Camera-type eye (tissue), 1 donor: ENCODE measurements around a stretch of chr1.

DNA sequence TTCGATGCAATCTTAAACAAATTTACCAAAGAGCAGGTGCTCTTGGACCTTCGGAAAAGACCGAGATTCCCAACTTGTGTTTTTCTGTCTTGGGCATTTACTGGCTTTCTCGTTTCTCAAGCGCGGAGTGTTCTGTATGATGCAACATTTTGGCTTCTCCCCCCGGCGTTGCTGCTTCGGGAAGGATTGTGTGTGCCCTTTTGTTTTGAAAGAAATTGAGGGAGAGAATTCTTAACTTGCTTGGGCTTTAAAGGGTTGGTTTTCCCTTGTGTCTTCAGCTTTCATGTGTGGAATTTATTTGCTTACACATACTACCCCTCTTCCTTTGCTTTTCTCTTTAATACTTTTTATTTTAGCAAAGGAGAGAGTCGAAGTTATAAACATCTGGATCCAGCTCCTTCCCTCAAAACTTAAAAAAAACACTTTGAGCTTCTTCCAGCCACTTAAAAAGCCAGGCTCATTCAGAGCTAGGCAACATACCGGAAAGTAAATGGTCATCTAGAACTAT is 953 bp downstream of the CLIC4 start:
- RAMPAGE, long total RNA = no peak

DNA sequence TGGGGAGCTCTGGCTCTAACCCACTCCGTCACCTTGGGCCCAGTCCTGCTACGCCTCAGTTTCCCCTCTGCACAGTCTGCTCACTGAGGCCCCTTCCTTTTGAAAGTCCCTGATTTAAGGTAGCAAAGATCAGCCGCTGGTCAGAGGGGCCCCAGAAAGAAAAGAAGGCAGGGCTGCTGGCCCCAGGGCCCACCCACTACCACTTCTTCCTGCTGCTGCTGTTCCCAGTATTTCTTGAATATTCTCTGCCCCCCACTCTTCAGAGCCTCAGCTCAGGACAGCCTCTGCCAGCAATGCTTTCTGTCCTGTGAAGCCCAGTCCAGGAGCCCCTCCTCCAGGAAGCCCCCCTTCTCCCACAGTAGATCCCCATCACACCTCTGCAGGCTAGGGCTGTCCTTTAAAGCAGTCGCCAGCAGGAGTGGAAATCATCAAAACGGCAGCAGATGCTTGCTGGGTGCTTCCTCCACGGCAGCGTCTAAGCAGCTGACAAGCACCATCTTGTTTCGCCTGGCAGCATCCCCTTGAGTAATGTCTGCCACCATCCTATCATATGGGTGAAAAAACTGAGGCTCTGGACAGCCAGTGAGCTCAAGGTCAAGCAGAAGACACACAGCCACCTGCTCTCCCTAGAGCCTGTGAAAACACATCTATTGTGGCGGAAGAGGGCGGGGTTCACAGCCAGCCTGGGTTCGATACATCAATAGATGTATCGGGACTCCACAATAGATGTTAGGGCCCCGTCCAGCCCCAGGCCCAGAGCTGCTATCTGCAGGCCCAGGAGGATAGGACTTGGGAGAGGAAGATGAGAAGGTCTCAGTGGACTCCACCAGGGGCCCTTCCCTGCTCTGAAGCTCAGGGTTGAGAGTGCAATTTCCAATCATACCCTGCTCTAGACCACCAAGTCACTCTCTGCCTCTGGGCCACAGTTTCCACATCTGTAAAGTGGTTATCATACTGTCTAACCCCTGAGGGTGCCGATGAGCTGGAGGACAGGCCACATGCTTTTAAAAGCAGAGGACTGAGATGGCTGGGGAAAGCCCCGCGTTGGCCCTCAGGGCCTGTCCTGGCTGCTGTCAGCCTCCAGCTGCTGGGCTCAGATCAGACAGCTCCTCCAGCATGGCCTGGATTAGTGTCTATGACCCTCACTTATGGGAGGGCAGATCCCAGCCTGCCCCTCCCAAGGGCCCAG is 17.5 kb downstream of the RUNX3 start:
- RAMPAGE, long total RNA = no peak

DNA sequence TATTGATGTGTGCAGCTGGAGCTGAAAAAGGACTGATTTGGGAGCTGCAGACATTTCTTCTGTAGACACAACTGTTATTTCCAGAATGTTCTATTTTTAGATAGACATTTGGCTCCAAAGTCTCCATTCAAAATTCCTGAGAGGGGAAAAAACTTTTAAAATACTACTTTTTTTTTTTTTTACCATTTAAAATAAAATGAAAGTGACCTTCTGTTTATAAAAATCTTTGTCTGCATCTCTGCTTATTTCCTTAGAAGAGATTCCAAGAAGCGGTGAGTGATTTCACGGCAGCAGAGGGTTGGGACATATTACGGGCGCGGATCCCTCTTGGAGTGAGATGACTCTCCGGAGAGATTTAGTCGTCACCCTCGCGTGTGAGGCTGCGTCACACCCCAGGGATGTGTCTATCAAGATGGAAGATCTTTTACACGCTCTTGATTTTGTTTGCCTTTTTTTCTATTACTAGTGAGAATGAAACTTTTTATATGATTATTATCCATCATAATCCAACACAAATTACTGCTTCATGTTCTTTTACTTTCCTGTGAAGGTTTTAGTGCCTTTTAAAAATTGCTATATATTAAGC is 9.9 kb downstream of the RUNX3 start:
- RAMPAGE, long total RNA = no peak

DNA sequence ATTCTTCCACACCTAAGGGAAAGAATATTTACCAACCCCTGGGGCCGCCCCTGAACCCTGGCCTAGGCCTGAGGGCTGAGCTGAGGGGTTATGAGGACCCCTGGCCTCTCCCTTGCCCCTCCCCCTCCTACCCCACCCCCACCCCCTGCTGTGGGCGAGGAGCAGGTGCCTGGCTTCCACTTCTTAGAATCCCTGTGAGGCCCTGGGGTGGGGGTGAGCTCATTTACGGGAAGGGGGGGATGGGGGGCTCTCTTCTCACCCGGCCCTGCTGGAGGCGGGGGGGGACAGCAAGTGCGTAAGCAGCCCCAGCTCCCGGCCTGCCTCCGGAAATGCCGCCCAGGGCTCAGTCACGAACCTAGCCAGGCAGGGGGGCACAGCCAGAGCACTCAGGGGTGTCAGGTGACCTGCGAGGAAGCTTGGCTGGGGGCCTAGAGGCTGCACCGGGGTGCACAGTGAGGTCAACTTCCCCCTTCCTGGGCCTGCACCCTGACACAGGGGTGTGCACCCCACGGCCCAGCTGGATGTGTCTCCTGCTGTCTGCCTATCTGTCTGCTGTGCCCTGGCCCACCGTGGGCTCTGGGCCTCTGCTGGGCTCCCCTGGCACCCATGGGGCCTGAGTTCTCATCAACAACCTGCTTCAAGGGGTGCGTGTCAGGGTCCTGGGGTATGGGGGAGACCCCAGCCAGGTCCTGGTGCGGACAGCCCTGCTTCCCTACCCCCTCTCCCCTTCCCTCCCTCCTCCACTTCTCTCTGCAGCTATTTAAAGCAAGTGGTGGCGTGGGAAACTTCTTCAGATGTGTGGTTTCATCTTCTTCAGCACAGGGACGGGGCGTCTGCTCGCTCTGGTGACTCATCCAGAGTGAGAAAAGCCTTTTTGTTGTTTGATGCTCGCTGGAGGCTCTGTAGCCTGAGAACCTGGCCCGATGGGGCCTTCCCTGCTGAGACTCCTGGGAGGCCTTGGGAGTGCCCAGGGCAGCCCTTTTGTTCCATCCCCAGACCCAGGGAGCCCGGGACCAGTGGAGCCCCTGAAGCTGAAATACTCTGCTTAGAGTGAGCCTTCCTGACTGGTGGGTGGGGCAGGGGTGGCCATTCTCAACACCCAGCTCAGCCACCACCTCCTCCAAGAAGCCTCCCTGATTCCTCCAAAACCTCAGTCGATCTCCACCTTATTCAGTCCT is 92.5 kb upstream of the RUNX3 start:
- RAMPAGE, long total RNA = no peak

DNA sequence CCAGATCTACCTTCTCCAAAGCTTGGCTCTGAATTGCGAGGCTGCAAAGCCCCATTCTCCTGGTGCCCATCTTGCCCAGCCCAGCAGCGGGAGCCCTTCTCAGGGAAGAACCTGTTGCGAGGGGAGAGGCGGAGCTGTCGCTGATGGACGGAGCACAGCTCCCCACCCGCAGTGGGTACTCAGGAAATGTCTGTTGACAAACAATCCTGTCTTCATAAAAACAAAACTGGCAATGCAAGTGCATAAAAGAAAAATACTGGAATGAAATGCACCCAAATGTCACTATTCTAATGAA is 99.3 kb upstream of the RUNX3 start:
- RAMPAGE, long total RNA = no peak

- RAMPAGE, long total RNA = no peak
Observed at GRCh38 chr1:25146294-25146948, 85.9 kb downstream of the SYF2 start.

- RAMPAGE, long total RNA = no peak
Observed at GRCh38 chr1:25197899-25198426, 34.3 kb downstream of the SYF2 start.

- RAMPAGE, long total RNA = no peak
Observed at GRCh38 chr1:25430022-25430227, 772 bp upstream of the MACO1 start.

GRCh38 chr1:25620091-25620738 is 3.6 kb downstream of the MAN1C1 start:
- RAMPAGE, long total RNA = no peak

DNA sequence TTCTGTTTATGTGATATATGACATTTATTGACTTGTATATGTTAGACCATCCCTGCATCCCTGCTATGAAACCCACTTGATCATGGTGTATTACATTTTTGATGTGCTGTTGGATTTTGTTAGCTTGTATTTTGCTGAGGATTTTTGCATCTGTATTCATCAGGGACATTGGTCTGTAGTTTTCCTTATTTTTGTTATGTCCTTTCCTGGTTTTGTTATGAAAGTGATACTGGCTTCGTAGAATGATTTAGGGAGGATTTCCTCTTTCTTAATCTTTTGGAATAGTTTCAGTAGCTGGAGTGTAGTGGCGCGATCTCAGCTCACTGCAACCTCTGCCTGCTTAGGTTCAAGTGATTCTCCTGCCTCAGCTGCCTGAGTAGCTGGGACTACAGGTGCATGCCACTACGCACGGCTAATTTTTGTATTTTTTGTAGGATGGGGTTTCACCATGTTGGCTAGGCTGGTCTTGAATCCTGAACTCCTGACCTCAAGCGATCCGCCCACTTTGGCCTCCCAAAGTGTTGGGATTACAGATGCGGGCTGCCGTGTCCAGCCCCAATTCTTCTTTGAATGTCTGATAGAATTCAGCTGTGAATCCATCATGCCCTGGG is 15.0 kb downstream of the MAN1C1 start:
- RAMPAGE, long total RNA = no peak

DNA sequence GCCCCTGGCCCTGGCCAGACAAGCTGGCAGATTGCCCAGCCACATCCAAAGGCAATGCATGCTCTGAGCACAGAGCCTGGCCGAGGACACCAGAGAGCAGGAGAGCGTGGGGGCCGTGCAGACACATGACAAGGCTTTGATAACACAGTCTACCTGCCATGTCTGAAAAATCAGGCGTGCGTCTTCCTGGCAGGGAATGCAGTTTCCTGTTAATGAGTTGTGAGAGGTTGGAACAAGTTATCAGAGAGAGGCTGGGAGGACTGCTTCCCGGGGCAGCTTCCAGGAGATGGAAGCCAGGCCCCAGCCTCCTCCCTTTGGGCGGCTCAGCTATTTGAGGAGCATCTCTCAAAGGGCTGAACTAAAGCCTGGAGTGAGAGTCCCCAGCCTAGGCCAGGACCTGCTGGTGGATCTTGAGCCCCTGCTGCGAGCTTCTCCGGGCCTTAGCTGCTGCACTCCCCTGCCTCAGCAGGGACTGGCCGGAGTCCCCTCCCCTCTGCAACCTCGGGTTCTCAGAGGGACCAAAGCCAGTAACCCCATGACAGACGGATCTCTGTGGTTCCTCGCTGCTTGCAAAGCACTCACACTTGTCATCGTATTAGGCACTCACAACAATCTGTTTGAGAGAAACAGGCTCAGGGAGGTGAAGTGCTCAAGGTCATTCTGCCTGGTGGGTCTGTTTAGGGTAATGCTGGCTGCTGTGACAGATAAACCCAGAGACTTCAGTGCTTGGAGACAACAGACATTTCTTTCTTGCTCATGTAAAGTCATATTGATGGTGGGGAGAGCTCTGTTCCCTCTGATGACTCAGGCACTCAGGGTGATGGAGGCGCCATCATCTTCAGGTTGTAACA is 72.0 kb upstream of the SELENON start:
- RAMPAGE, long total RNA = no peak

- RAMPAGE, long total RNA = no peak
Observed at GRCh38 chr1:25774773-25775392, 25.1 kb upstream of the SELENON start.

DNA sequence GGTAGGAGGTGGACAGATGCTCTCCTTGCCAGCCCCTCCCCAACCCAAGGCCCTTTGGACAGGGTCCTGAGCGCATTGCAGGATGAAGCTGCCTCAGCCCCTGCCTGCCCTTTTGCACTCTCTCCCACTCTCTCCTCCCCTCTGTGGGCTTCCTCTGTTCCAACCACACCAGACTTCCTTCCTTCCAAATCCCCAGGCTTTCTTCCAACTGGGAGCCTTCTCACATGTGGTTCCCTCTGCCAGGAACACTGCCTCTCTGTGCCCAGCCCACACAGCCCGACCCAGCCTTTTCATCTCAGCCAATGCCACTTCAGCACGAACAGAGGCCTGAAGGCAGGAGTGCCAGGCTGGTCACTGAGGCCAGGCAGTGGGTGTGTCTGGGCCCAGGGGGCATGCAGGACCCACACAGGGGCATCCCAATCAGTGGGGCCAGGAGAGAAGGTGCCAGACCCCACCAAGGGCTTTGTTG is 5.9 kb downstream of the SELENON start:
- RAMPAGE, long total RNA = no peak

DNA sequence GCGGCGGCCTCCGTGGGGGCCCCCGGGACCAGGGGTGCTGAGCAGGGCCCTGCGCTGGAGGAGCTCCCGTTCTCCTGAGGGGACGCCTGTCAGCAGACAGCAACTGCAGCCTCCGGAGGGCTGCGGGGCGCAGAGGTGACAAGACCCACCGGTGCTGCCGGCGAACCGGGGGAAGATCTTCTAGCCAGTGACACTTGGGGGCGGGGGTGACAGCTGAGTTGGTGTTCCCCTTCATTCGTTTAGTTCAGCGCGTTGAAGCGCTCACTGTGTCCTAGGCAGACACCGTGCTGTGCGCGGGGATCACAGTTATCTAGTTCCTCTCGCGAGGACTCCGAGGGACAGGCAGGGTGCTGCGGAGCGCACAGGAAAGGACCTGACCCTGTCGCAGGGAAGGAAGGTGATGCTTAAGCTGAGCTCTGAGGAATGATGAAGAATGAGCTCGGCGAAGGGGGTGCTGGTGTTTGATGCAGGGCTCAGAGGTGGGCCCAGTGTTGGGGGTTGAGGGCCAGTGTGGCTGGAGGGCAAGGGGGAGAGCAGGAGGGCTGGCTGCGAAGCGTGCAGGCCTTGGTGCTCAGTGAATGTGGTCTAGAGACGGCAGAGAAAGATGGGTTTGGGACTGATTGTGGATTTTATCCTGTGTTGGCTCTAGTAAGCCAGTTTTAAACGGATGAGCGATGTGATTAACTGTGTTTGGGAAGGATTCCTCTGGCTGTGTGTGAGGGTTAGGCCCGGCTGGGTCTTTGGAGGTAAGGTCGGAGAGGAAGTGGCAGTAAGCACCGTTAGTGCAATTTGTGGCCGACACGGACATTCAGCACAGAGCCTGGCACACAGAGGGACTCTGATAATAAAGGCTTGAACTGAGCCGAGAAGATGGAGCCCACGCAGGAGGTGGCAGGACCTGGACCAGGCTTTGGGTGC is 1.0 kb downstream of the MTFR1L start:
- RAMPAGE, long total RNA = no peak

- RAMPAGE, long total RNA = no peak
Observed at GRCh38 chr1:25971332-25971786, 26.5 kb downstream of the PAFAH2 start.

GRCh38 chr1:26036295-26037262 is 9.3 kb downstream of the SLC30A2 start:
- RAMPAGE, long total RNA = no peak

GRCh38 chr1:26155881-26156445 is 2.9 kb upstream of the FAM110D start:
- RAMPAGE, long total RNA = no peak

- RAMPAGE, long total RNA = no peak
Observed at GRCh38 chr1:26160645-26161077, 1.8 kb downstream of the FAM110D start.

- RAMPAGE, long total RNA = no peak
Observed at GRCh38 chr1:26161119-26162441, 2.7 kb downstream of the FAM110D start.

DNA sequence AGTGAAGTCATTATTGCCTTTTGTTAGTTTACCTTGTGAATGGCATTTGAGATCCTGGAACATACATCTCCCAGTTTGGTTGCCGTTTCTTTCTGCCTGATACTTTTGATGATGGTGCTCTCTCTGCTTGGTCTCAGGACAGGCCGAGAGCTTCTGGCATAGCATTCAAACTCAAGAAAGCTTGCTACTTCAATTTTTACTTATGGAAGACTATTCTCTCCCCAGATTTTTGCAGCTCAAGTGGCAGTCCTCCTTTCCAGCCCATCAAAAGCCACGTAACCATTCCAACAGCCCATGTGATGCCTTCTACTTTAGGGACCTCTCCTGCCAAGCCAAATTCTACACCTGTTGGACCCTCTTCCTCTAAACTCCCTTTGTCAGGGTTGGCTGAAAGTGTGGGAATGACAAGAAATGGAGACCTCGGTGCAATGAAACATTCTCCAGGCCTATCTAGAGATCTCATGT is 21.0 kb downstream of the CEP85 start:
- RAMPAGE, long total RNA = no peak